Panc1 (cell line): ENCODE data around the gene HECW2.

DNA sequence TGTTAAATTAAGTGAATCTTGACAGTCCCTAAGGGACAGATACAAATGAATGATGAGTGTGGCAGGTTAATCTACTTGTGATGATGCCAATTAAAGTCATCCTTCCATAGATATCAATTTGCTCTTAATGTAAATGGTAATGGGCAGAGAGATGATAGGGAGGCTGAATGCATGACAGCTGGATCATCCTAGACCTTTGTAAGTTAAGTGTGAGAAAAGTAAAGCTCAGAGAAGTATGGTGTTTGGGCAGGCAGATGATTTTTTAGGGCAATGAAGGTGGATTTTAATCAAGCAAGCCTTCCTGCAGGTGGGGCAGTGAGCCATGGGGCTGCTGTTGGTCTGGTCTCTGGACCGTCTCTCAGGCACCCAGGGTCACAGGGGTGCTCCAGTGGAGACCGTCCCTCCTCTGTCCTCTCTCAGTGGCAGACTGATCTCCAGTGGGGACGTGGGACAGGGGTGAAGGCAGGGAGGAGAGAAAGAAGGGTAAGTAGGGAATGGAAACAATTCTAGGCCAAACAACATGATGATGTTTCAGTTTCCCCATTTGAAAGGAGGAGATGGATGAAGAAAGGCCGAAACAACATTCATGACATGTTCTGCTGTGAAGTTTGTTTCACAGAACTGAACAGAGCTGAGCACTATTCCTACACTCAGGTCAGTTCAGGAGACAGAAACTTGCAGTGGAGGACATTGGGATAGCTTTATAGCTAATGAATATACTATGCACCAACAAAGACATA lies 69.9 kb upstream of the STK17B start:
- RRBS, 2 experiments = no CpG with 5 or more reads among the region's 4 CpGs

GRCh38 chr2:196330839-196331590 lies 159.6 kb upstream of the STK17B start:
- RRBS, 2 experiments = no CpG with 5 or more reads among the region's 7 CpGs

- RRBS, 2 experiments = 1 to 5% methylated on average over 25 of the region's 62 CpGs
Measured at GRCh38 chr2:196593341-196593957, at the start of gene HECW2. HECW2 (minus strand) TSS chr2:196593554.

GRCh38 chr2:196966979-196967561 lies 40.6 kb upstream of the PGAP1 start:
- RRBS, 2 experiments = no CpG with 5 or more reads among the region's 9 CpGs

DNA sequence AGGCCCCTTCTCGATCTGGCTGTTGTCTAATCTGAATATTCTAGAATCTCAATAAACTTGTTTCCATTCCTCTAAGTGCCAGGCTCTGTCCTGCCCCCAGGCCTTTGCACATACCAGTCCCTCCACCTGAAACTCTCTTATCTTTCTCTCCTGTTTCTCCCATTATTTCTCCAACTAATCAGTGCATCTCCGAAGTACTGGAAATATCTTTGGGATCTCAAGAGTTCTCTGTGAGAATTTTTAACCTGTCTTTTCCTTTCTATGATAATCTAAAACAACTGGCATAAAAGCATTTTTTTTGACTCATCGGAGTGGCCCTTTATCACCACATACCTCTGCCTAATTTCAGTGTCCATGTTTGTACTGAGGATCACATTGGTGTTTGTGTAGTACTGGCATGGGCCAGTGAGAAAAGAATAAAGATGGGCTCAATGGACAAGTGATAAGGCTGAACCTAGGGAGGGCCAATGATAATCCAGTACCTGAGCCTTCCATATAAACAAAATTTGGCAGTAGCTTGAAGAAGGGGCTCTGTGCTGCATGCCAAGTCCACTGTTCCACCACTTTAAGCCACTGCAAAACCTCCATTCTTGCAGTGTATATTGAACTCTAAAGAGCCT lies 168.5 kb upstream of the PGAP1 start:
- RRBS, 2 experiments = no CpG with 5 or more reads among the region's 3 CpGs

- RRBS, 2 experiments = no CpG with 5 or more reads among the region's 4 CpGs
Measured at GRCh38 chr2:197153021-197153755, 157.4 kb downstream of the ANKRD44 start.

GRCh38 chr2:197197654-197198379 lies 112.8 kb downstream of the ANKRD44 start:
- RRBS, 2 experiments = no CpG with 5 or more reads among the region's 8 CpGs

DNA sequence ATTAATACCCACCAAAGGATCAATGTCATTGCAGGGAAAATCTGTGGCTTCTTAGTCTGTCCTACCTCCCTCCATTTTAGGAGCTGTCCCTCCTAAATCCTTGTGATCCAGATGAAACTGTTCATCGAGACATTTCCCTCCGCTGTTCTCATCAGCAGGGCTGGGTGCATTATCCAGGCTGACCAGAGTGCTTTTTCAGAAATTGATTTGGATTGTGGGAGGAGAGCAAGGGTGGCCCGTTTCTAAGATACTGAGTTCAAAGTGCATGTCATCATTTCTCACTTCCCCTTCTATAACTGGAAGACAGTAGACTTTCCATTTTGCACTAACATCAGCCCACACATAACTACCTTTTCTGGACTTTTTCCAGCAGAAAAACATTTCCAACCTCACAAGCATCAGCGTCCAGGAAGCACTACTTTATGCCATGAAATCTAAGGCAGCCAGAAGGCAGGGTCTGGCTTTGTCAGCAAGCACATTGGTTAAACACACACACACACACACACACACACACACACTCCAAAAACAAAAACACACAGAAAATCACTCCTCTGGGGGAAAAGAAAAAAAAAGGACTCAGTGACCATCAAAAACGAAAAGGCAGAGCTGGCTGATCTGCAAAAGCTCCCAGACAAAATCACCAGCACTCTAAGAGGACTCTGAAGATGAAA lies 94.1 kb downstream of the ANKRD44 start:
- RRBS, 2 experiments = no CpG with 5 or more reads among the region's 5 CpGs

DNA sequence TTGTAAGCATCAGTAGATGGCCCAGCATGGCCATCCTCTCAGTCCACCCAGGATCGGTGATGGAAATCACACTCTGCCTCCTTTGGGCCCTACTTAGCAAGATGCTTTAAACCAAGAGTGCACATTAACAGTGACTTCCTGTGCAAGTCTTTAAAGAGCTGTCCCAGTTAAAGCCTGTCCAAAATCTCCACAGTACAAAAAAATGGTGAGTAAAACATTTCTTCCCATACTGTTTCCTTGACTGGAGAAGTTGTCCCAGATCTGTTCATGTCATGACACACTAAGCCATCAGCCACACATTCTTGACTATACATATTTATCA lies 17.9 kb downstream of the ANKRD44 start:
- RRBS, 2 experiments = no CpG with 5 or more reads among the region's 1 CpG

- RRBS, 2 experiments = 1 to 8% methylated on average over 8 to 15 of the region's 29 CpGs
Measured at GRCh38 chr2:197310953-197311541, 467 bp upstream of the ANKRD44 start.

- RRBS, 2 experiments = no CpG with 5 or more reads among the region's 13 CpGs
Measured at GRCh38 chr2:197435730-197436456, 1.1 kb upstream of the SF3B1 start.

GRCh38 chr2:197450295-197450765 lies 3.0 kb upstream of the COQ10B start:
- RRBS, 2 experiments = 0 to 29% methylated on average over 1 of the region's 20 CpGs

- RRBS, 2 experiments = no CpG with 5 or more reads among the region's 1 CpG
Measured at GRCh38 chr2:197488197-197488495, 11.5 kb downstream of the HSPD1 start.

- RRBS, 2 experiments = no CpG with 5 or more reads among the region's 10 CpGs
Measured at GRCh38 chr2:197489655-197490713, 9.7 kb downstream of the HSPD1 start.

DNA sequence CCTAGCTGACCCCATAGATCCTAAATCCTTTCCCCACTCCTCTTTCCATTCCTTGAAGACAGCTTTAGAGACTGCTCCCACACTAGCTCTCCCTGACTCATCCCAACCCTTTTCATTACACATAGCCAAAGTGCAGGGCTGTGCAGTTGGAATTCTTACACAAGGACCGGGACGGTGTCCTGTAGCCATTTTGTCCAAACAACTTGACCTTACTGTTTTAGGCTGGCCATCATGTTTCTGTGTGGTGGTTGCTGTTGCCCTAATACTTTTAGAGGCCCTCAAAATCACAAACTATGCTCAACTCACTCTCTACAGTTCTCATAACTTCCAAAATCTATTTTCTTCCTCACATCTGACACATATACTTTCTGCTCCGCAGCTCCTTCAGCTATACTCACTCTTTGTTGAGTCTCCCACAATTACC lies 66.0 kb downstream of the MOB4 start:
- RRBS, 2 experiments = no CpG with 5 or more reads among the region's 3 CpGs

GRCh38 chr2:198310956-198311383 lies 506.6 kb downstream of the PLCL1 start:
- RRBS, 2 experiments = no CpG with 5 or more reads among the region's 4 CpGs

DNA sequence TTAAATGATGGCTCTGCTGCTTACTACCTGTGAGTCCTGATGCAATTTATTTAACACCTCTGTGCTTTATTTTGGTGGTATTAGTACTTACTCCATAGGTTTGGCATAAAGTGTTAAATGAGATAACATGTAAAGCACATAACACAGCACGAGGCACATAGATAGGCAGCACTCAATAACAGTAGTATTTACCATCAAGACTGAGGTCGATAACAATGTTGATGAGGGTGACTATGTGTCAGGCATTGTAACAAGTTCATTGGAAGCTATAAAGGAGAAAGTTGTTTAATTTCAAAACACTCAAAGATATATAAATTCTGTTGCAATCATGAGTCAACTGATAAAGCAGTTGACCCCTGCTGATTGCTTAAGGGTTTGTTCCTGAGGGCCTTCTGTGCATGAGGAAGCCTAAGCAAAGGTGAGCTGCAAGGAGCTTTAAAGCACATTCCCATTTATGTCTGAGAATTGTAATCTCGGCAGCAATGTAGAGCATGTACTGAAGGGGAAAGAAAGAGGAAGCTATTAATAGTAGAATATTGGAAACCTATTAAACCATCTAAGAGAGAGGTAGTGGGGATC lies 760.5 kb downstream of the SATB2 start:
- RRBS, 2 experiments = no CpG with 5 or more reads among the region's 3 CpGs

GRCh38 chr2:198769026-198769674 lies 688.6 kb downstream of the SATB2 start:
- RRBS, 2 experiments = no CpG with 5 or more reads among the region's 3 CpGs

DNA sequence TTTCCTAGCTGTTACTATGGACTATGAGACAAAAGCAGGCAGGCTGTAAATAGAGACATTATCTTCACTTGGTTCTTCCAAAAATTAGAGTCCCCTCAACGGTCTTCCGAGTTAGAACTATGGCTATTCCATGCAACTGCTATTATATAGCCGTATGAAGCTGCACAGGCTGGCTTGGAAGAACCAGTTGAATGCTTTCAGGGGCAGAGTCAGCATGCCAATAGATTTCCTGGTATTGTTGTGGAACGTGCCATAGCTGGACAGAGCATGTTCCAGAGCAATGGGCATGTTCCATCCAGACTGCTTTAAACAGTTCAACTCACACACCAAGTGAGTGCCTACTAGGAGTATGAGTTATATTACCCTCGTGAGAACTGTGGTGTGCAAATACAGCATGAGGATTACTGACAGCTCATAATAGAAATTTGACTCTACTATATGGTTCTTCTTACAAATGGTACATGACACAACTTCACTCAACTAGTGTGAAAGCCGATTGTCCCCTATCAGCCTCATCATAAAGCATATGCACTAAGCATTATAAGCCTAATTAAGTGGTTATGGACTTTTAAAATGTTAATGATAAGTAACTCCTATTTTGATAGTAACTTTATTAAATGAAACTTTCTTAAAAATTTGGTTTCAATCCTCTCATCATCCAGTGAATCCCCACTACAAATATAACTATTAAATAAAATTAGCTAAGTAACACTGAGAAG lies 681.9 kb downstream of the SATB2 start:
- RRBS, 2 experiments = no CpG with 5 or more reads among the region's 6 CpGs